ENCODE measurements around the gene PMS1.

- PRO-cap = no peak
These were observed 83.1 kb downstream of the PPP1R1C start for GRCh38 chr2:182068652-182069188.

GRCh38 chr2:182867000-182867372 lies 549 bp upstream of the FRZB start:
- PRO-cap = no peak

- PRO-cap = no peak
These were observed 32.6 kb downstream of the NCKAP1 start for GRCh38 chr2:183005384-183006259.

DNA sequence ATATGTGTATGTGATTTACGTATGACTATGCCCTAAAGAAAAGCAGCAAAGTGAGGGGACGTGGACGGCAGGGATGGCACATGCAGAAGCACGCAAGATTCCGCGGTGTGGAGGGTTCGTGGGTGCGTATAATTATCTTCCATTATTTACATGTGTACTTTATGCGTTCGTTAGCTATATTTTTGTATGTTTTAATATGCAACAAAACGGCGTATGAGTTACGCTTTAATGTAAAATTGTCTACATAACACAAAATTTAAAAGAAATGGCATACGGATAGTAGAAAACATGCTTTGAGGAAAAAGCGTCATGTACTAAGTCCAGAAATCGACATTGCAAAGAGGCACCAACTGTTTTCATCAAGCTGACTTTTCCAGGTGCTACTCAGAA lies 543 bp upstream of the NUP35 start:
- PRO-cap = no peak

- PRO-cap = no peak
These were observed 1.2 kb downstream of the ZNF804A start for GRCh38 chr2:184599220-184600218.

- PRO-cap = unidirectional peak, minus-strand start at chr2:186484168; bidirectional peak, plus-strand start at chr2:186484343, minus-strand start at chr2:186484168
These were observed 2.1 kb upstream of the ZC3H15 start for GRCh38 chr2:186483971-186484430.

GRCh38 chr2:186592016-186592763 lies 2.3 kb downstream of the ITGAV start:
- PRO-cap = no peak

DNA sequence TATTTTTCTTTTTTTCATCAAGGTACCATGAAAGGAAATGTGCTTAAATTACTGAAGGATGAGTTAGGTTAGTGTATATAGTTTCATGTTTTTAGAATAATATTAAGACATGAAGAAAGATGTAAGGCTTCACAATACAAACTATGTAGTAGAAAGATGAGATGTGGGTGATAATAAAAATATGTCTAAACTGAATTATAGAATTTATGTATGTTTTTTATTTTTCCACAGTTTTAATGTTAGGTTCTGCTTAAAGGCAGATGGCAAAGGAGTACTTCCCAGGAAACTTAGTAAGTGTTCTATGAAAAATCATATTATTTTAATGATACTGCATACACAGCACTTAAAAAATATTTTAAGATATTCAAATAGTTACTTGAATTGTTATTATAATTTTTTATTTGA lies 39.4 kb upstream of the FAM171B start:
- PRO-cap = no peak

GRCh38 chr2:186655946-186656459 lies 37.9 kb upstream of the FAM171B start:
- PRO-cap = no peak

GRCh38 chr2:186676603-186677164 lies 17.2 kb upstream of the FAM171B start:
- PRO-cap = no peak

DNA sequence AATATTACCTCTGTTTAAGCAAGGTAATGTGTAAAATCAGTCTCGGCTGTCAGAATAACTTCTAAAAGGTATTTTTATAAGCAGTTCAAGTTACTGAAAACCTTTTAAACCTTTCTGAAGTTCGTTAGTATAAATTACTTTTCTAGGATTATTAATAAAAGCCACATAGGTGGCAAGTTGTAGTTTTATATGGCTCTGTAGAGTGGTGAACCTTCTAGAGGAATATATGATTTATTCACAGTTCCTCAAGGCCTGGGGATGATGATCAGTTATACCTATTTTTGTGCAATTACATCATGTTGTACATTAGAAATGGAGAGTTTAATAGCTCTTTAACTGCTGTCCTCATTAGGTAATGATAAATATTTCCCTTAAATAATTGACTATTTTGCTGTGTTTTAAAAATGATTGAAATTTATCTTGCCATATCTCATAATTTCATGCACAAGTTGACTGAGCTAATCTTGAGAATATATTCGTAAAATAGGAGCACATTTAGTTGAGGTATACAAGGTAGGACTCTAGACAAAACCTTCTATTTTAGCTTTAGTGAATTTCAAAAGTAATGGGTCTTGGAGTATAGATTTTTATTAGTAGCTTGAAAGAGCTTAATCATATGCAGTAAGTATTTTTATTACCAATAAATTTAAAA lies 15.3 kb upstream of the FAM171B start:
- PRO-cap = no peak

DNA sequence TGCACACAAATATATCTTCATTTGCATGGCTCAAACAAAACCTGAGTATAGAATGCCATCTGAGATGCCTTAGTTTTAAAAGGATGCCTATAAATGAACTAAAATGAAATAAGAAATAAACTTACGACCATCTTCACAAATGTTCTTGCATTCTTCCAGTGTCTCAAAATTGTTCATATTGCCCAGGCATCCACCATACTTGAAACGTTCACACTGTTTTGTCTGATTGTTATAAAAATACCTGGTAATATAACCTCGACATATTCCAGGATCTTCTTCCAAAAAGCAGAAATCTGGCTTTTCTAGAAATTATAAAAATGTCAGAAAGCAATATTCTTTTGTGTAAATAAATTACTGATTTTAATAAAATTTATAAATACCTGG lies 36.6 kb upstream of the CALCRL start:
- PRO-cap = no peak

DNA sequence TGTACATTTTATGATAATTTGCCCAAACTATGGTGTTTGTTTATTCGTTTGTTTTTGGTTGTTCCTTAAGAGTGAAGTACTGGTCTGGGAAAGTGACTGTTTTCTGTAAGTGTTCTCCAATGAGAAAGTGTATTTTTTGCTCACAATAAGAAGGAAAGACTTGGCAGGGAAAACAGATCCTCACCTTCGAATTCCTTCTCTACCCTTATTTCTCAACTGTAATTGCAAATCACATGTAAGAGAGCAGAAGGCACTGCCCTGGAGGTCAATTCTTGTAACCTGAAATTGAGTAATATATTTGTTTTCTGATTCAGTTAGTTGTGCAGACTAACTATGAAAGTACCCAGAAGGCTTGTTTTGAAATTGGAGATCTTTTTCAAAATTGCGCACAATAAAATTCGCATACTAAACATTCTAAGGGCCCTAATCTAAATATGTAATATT lies 24.3 kb downstream of the TFPI start:
- PRO-cap = no peak

DNA sequence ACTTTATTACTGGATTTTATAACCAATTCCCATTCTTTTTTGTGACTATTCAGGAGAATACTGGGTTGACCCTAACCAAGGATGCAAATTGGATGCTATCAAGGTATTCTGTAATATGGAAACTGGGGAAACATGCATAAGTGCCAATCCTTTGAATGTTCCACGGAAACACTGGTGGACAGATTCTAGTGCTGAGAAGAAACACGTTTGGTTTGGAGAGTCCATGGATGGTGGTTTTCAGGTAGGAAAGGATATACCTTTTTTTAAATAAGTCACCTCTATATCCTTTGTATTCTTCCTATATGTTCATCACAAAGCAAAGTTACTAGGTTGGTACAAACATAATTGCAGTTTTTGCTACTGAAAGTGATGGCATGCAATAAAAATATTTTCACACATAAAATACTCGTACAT lies 36.0 kb downstream of the COL3A1 start:
- PRO-cap = no peak

DNA sequence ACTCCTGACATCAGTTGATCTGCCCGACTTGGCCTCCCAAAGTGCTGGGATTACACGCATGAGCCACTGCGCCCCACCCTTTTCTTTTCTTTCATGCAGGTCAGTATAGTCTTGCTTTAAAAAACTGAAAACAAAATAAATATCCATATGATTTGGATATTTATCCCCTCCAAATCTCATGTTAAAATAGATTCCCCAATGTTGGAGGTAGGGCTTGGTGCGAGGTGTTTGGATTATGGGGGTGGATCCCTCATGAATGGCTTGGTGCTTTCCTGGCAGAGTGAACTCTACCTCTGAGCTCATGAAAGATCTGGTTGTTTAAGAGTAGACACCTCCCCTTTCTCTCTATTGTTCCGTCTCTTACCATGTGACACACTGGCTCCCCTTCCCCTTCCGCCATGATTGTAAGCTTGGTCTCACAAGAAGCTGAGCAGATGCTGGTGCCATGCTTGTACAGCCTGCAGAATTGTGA lies 1.1 kb downstream of the ANKAR start:
- PRO-cap = no peak

DNA sequence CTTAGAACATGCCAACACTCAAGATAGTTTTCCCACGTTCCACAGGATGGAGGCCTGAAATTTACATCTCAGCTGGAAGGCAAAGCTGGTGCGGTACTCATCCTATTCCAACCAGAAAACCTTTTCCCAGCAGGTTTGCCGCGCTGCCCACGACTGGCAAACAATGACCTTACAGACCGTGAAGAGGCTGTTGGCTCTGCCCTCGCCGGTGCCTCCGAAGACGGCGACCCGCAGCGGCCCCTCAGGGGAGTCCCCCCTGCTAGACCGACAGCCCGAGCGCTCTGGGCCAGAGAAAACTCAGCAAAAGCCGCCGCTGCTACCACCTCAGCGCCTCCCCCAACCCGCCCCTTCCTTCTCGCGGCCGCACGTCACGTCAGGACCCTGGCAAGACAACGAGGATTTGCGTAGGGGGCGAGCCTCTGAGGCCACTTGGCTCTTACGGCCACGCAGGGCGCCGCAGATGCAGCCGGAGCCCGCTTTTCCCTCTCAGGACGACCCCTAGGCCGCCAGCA lies 381 bp downstream of the ORMDL1 start:
- PRO-cap = bidirectional peak, plus-strand start at position 395 of the sequence, minus-strand start at position 283 of the sequence

DNA sequence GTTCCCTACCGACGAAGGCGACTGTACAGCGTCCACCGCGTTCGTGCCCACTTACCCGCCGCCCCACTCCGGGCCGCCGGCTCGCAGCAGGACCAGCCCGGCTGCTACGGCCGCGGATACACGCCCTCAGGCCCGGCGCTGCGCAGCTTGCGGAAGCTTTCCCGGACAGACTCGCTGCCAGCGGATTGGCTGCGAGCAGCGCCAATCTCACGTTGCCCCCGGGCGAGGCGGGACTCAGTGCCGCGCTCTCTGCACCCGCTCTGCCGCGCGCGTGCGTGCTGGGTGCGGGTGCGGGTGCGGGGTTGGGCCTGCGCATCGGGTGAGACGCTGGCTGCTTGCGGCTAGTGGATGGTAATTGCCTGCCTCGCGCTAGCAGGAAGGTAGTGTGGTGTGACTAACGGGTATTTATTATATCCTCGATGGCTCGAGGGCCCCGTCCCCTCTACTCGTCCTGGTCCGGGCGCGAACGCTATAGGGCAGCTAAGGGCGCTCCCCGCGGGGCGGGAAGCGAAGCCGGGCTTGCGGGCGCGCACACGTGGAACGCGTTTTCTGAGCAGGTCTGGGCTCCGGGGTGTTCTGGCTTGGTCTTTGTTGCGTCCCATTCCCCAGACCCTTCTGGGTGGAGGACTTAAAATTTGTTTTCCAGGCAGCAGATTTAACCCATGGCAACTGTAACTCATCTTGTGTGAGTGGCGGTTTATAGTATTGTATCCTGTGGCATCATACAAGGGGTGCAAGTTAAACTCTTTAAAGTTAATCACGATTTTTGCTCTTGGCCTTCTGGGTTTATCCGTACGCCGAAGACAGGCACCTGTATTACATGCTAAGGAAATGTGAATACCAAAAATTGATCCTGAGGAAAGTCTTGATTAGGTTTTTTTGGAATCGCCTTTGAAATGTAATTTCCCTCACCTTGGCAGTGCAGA lies at the start of gene PMS1:
PMS1 (plus strand) TSS at position 237 of the 926 bp plus-strand sequence.
- PRO-cap = bidirectional peak, plus-strand start at position 291 of the sequence, minus-strand start at position 94 of the sequence

- PRO-cap = no peak
These were observed 31.3 kb upstream of the MSTN start for GRCh38 chr2:190093701-190094313.

DNA sequence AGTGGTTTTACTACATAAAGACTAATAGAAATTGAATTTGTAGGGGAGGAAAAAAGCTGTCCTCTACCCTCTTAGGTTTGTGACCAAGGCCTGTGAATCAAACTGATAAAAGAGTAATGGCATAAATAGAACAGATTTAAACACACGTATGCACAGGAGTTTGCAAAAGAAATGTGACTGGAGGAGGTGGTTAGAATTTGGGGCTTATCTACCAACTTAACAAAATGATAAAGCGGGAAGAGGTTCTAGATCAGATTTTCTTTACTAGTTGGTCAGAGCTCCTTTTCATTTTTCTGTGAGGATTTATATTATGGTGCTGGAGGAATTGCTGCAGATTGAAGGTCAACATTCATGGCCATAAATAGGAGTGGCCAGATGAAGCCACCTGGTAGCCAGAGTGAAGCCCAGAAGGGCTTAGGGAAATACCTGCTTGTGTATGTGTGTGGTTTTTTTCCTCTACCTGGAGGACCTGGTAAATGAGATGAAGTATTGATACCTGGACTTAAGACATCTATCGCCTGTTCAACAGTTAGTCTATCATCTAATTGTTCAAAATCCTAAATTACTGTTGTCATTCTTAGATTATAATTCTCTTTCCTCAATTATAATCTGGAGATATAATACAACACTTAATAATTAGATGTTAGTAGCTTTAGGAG lies 4.7 kb downstream of the C2orf88 start:
- PRO-cap = unidirectional peak, minus-strand start at position 295 of the sequence

DNA sequence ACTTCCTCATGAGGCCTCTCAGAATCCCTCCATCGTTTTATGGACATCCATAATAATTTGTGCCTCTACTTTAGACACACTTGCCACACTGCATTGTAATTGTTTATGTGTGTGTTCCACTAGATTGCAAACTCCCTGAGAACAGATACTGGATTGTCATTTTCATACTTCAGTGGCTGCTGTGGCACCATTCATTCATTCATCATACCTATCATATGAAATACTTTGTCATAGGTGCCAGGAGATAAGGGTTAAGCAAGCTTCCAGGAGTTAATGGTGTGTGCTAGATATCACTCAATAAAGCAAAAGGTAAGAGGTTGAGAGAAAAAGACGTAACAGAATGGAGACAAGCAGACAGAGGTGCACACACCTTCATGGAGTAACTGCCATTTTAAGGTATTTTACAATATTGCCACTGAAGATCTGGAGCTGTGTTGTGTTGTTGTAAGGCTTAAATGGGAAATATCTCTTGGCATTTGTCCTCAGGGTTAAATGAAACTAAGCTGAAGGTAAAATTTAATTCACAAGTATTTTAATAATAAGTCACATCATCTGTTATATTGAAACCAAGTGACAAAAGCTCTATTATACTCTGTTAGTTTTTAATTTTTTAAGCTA lies 55.2 kb downstream of the C2orf88 start:
- PRO-cap = no peak